Measurements from ENCODE around the genes FBXL12, S1PR2, ICAM5 and ICAM3.

DNA sequence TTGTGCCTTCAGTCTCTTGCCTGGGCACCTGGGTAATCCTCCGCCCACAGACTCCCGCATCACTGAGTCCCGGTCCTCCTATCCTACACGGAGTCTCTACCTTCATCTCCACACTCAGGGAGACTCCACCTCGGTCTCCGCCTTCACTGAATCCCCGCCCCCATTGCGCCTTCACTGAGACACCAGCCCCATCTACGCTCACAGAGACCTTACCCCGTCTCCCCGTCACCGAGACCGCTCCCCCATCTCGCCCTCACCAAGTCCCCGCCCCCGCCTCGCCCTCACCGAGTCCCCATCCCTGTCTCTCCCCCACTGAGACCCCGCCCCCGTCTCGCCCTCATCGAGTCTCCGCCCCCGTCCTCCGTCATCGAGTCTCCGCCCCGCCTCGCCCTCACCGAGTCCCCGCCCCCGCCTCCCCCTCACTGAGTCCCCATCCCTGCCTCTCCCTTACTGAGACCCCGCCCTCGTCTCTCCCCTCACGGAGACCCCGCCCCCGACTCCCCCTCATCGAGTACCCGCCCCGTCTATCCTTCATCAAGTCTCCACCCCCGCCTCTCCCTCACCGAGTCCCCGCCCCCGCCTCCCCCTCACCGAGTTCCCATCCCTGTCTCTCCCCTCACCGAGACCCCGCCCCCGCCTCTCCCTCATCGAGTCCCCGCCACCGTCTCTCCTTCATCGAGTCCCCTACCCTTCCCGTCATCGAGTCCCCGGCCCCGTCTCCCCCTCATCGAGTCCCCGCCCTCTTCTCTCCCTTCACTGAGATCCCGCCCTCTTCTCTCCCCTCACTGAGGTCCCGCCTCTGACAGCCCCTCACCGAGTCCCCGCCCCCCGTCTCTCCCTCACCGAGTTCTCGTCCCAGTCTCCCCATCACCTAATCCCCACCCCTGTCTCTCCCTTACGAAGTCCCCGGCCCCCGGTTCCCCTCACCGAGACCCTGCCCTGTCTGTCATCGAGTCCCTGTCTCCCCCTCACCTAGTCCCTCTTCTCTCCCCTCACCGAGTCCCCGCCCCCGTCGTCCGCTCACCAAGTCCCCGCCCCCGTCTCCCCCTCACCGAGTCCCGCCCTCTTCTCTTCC is 23.3 kb upstream of the ZNF846 start:
- RAMPAGE, long total RNA, result no peak
- RRBS, 2 experiments, result no CpG with 5 or more reads among the region's 79 CpGs
CAGE:
- cytosol, long polyA minus RNA, result no peak
- cytosol, long polyA plus RNA, result no peak
- long polyA plus RNA, result no peak
- nucleolus, long total RNA, result no peak
- nucleus, long polyA plus RNA, result no peak
- nucleus, long total RNA, result no peak

- RAMPAGE, long total RNA, result start-site peak on the minus strand at chr19:9818822-9818841, 352 and 301 reads in 2 replicates; start-site peak on the plus strand at chr19:9818823-9818887, 15 and 17 reads in 2 replicates; start-site peak on the minus strand at chr19:9819038-9819072, 60 and 43 reads in 2 replicates
- RRBS, 2 experiments, result 1 to 2% methylated on average over 42 of the region's 83 CpGs
CAGE:
- cytosol, long polyA minus RNA, result no peak
- cytosol, long polyA plus RNA, result start-site peak on the minus strand at chr19:9818818-9818832, 256 and 144 reads in 2 replicates; start-site peak on the minus strand at chr19:9819040-9819092, 36 and 50 reads in 2 replicates
- long polyA plus RNA, result start-site peak on the minus strand at chr19:9818822-9818832, 146 and 145 reads in 2 replicates
- nucleolus, long total RNA, result no peak
- nucleus, long polyA plus RNA, result no peak
- nucleus, long total RNA, result no peak
Measured at GRCh38 chr19:9818530-9819381, at the start of gene FBXL12. FBXL12 (minus strand) TSS chr19:9819079.

- RAMPAGE, long total RNA, result no peak
- RRBS, 2 experiments, result 2 to 3% methylated on average over 24 of the region's 59 CpGs
CAGE:
- cytosol, long polyA minus RNA, result no peak
- cytosol, long polyA plus RNA, result no peak
- long polyA plus RNA, result no peak
- nucleolus, long total RNA, result no peak
- nucleus, long polyA plus RNA, result no peak
- nucleus, long total RNA, result no peak
Measured at GRCh38 chr19:9914346-9914990, 21.8 kb downstream of the OLFM2 start.

GRCh38 chr19:10005898-10006868 is 4.1 kb downstream of the COL5A3 start:
- RAMPAGE, long total RNA, result no peak
- RRBS, 2 experiments, result 36 to 55% methylated on average over 4 of the region's 15 CpGs
CAGE:
- cytosol, long polyA minus RNA, result no peak
- cytosol, long polyA plus RNA, result start-site peak on the minus strand at chr19:10006226-10006354, 90 and 54 reads in 2 replicates
- long polyA plus RNA, result start-site peak on the minus strand at chr19:10006284-10006351, 52 and 36 reads in 2 replicates
- nucleolus, long total RNA, result no peak
- nucleus, long polyA plus RNA, result start-site peak on the minus strand at chr19:10006226-10006799, 221 and 267 reads in 2 replicates
- nucleus, long total RNA, result no peak

GRCh38 chr19:10105507-10105819 is 699 bp upstream of the PPAN start:
- RAMPAGE, long total RNA, result start-site peak on the minus strand at chr19:10105671-10105697, 69 and 97 reads in 2 replicates
- RRBS, 2 experiments, result no CpG with 5 or more reads among the region's 4 CpGs
CAGE:
- cytosol, long polyA minus RNA, result no peak
- cytosol, long polyA plus RNA, result start-site peak on the minus strand at chr19:10105594-10105687, 46 and 70 reads in 2 replicates
- long polyA plus RNA, result start-site peak on the minus strand at chr19:10105672-10105803, 79 and 32 reads in 2 replicates
- nucleolus, long total RNA, result start-site peak on the minus strand at chr19:10105631-10105770, 93 reads
- nucleus, long polyA plus RNA, result start-site peak on the minus strand at chr19:10105598-10105798, 345 and 356 reads in 2 replicates
- nucleus, long total RNA, result no peak

- RAMPAGE, long total RNA, result no peak
- RRBS, 2 experiments, result no CpG with 5 or more reads among the region's 6 CpGs
CAGE:
- cytosol, long polyA minus RNA, result start-site peak on the plus strand at chr19:10173893-10173903, 40 reads
- cytosol, long polyA plus RNA, result no peak
- long polyA plus RNA, result no peak
- nucleolus, long total RNA, result no peak
- nucleus, long polyA plus RNA, result no peak
- nucleus, long total RNA, result no peak
Measured at GRCh38 chr19:10173832-10174323, 20.9 kb downstream of the DNMT1 start.

- RAMPAGE, long total RNA, result no peak
- RRBS, 2 experiments, result under 1% methylated on average over 31 to 37 of the region's 76 CpGs
CAGE:
- cytosol, long polyA minus RNA, result no peak
- cytosol, long polyA plus RNA, result no peak
- long polyA plus RNA, result no peak
- nucleolus, long total RNA, result no peak
- nucleus, long polyA plus RNA, result no peak
- nucleus, long total RNA, result no peak
Measured at GRCh38 chr19:10230887-10231853, at the start of gene S1PR2. S1PR2 (minus strand) TSS chr19:10231331.

DNA sequence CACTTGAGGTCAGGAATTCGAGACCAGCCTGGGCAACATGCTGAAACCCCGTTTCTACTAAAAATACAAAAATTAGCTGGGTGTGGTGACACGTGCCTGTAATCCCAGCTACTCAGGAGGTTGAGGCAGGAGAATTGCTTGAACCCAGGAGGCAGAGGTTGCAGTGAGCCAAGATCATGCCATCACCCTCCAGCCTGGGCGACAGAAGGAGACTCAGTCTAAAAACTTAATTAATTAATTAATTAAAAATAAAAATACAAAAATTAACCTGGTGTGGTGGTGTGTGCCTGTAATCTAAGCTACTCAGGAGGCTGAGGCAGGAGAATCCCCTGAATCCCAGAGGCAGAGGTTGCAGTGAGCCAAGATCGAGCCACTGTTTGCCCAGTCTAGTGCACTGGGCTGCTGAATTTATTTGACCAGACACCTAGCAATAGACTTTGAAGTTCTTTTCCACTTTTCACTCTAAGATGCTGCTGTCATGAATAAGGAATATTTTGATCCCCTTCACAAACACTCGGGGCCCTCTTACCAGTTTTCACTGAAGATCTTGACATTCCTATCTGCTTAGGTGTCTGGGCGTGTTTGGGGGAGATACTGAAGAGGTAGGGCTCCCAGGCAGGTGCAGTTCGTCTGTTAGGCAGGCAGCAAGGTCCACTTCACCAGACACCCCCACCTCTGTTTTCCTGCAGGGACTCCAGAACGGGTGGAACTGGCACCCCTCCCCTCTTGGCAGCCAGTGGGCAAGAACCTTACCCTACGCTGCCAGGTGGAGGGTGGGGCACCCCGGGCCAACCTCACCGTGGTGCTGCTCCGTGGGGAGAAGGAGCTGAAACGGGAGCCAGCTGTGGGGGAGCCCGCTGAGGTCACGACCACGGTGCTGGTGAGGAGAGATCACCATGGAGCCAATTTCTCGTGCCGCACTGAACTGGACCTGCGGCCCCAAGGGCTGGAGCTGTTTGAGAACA is 3.7 kb upstream of the ICAM4 start:
- RAMPAGE, long total RNA, result no peak
- RRBS, 2 experiments, result no CpG with 5 or more reads among the region's 20 CpGs
CAGE:
- cytosol, long polyA minus RNA, result start-site peak on the plus strand centred at position 844 of the sequence, 8 bp wide, 18 reads
- cytosol, long polyA plus RNA, result no peak
- long polyA plus RNA, result no peak
- nucleolus, long total RNA, result no peak
- nucleus, long polyA plus RNA, result no peak
- nucleus, long total RNA, result no peak

DNA sequence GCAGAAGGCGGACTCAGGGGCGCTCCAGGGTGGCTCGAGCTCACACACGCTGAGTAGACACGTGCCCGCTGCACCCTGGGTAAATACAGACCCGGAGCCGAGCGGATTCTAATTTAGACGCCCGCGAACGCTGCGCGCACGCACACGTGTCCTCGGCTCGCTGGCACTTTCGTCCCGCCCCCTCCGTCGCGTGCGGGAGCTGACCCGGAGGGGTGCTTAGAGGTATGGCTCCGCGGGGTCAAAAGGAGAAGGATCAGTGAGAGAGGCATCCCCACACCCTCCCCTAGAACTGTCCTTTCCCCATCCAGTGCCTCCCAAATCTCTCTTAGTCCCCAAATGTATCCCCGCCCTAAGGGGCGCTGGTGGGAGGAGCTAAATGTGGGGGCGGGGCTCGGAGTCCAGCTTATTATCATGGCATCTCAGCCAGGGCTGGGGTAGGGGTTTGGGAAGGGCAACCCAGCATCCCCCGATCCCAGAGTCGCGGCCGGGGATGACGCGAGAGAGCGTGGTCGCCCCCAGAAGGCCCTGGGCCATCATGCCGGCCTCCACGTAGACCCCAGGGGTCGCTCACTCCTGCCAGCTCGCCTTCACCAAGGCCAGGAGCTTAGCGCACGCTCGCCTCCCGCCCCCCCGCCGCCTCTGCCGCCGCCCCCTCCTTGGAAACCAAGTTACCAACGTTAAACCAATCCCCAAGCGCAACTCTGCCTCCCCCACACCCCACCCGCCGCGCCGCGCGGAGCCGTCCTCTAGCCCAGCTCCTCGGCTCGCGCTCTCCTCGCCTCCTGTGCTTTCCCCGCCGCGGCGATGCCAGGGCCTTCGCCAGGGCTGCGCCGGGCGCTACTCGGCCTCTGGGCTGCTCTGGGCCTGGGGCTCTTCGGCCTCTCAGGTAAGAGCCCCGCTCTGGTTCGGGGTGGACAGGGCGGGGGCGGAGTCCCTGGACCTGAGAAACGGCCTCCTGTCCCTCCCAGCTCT is at the start of gene ICAM5:
Gene ICAM5 (plus strand): TSS at position 713 of the 972 bp plus-strand sequence.
- RAMPAGE, long total RNA, result no peak
- RRBS, 2 experiments, result 1% methylated on average over 6 to 12 of the region's 80 CpGs
CAGE:
- cytosol, long polyA minus RNA, result no peak
- cytosol, long polyA plus RNA, result no peak
- long polyA plus RNA, result no peak
- nucleolus, long total RNA, result no peak
- nucleus, long polyA plus RNA, result no peak
- nucleus, long total RNA, result no peak

GRCh38 chr19:10316892-10317905 is 1.4 kb upstream of the FDX2 start:
- RAMPAGE, long total RNA, result no peak
- RRBS, 2 experiments, result 93 to 97% methylated on average over 6 to 10 of the region's 34 CpGs
CAGE:
- cytosol, long polyA minus RNA, result start-site peak on the minus strand at chr19:10317408-10317444, 153 reads; start-site peak on the minus strand at chr19:10317693-10317712, 69 reads
- cytosol, long polyA plus RNA, result no peak
- long polyA plus RNA, result no peak
- nucleolus, long total RNA, result no peak
- nucleus, long polyA plus RNA, result no peak
- nucleus, long total RNA, result no peak

DNA sequence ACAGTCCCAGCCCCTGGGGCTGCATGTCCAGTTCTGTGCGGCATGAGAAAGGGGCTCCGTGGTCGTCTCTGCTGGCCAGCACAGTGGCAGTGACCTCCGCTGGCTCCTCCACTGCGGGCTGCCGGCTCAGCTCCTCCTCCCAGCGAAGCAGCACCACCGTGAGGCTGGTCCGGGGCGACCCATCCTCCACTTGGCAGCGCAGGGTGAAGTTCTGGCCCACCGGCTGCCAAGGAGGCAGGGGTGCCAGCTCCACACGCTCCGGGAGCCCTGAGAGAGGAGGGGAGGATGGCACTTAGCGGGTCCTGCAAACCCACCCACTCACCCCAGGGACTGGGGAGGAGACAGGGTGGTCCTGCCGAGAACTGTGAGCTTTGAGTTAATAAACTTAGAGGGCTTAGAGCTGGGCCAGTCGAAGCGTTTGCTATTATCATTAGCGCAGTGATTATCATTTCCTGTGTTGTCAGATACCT is 2.4 kb upstream of the RAVER1 start:
- RAMPAGE, long total RNA, result no peak
- RRBS, 2 experiments, result 93 to 97% methylated on average over 9 of the region's 19 CpGs
CAGE:
- cytosol, long polyA minus RNA, result no peak
- cytosol, long polyA plus RNA, result no peak
- long polyA plus RNA, result no peak
- nucleolus, long total RNA, result no peak
- nucleus, long polyA plus RNA, result no peak
- nucleus, long total RNA, result no peak

GRCh38 chr19:10339319-10339985 is at the start of gene ICAM3:
ICAM3 (minus strand) TSS chr19:10339624.
- RAMPAGE, long total RNA, result start-site peak on the minus strand at chr19:10339622-10339665, 727 and 637 reads in 2 replicates
- RRBS, 2 experiments, result no CpG with 5 or more reads among the region's 15 CpGs
CAGE:
- cytosol, long polyA minus RNA, result start-site peak on the minus strand at chr19:10339616-10339641, 958 reads
- cytosol, long polyA plus RNA, result start-site peak on the minus strand at chr19:10339616-10339668, 2,013 and 1,776 reads in 2 replicates
- long polyA plus RNA, result start-site peak on the minus strand at chr19:10339620-10339664, 1,449 and 1,911 reads in 2 replicates
- nucleolus, long total RNA, result start-site peak on the minus strand at chr19:10339620-10339688, 1,129 reads; start-site peak on the plus strand at chr19:10339710-10339715, 28 reads
- nucleus, long polyA plus RNA, result start-site peak on the minus strand at chr19:10339616-10339688, 2,570 and 2,261 reads in 2 replicates
- nucleus, long total RNA, result no peak

DNA sequence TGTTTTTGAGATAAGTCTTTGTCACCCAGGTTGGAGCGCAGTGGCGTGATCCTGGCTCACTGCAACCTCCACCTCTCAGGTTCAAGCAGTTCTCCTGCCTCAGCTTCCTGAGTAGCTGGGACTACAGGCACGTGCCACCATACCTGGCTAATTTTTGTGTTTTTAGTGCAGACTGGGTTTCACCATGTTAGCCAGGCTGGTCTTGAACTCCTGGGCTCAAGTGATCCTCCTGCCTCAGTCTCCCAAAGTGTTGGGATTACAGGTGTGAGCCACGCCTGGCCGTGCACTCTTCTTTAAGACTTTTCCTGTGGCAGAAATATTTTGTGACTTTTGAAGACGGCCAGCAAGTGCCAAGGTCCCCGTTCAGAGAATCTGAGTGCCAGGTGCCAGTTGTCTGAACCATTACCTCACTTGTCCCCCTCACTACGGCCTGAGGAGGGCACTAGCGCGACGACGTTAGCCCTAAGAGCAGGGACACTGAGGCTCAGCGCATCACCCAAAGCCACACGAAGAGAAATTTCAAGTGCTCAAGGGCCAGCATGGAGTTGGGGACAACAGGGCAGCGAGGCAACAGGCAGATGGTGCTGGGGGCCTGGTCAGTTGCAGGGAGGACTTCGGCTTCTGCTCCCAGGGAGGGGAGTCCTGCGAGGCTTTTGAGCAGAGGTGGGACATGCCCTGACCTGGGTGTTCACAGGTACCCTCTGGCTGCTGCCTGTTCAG is 9.4 kb upstream of the TYK2 start:
- RAMPAGE, long total RNA, result no peak
- RRBS, 2 experiments, result no CpG with 5 or more reads among the region's 17 CpGs
CAGE:
- cytosol, long polyA minus RNA, result no peak
- cytosol, long polyA plus RNA, result no peak
- long polyA plus RNA, result no peak
- nucleolus, long total RNA, result no peak
- nucleus, long polyA plus RNA, result no peak
- nucleus, long total RNA, result no peak

DNA sequence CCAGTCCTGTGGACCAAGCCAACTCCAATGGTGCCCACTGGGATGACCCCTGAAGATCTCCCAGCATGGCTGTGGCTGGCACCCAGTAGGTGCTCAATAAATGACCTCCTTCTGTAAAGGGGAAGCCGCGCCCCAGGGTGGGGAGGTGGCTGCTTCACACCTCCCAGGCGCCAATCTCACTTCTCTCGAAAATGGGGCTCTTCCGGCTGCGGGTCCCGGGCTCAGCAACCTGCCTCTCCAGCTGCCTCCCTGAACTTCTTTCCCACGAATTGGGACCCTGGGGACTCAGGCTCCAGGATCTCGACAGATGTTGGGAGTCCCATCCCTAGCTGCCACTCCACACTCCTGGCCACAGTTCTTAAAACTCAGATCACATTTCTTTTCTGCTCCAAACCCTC is 1.7 kb upstream of the S1PR5 start:
- RAMPAGE, long total RNA, result no peak
- RRBS, 2 experiments, result no CpG with 5 or more reads among the region's 9 CpGs
CAGE:
- cytosol, long polyA minus RNA, result no peak
- cytosol, long polyA plus RNA, result no peak
- long polyA plus RNA, result no peak
- nucleolus, long total RNA, result no peak
- nucleus, long polyA plus RNA, result no peak
- nucleus, long total RNA, result no peak

- RAMPAGE, long total RNA, result no peak
- RRBS, 2 experiments, result 3 to 5% methylated on average over 2 of the region's 30 CpGs
CAGE:
- cytosol, long polyA minus RNA, result no peak
- cytosol, long polyA plus RNA, result no peak
- long polyA plus RNA, result no peak
- nucleolus, long total RNA, result no peak
- nucleus, long polyA plus RNA, result no peak
- nucleus, long total RNA, result no peak
Measured at GRCh38 chr19:10553727-10554884, 10.4 kb downstream of the ATG4D start.

GRCh38 chr19:10612892-10613374 is 12.4 kb upstream of the SLC44A2 start:
- RAMPAGE, long total RNA, result no peak
- RRBS, 2 experiments, result no CpG with 5 or more reads among the region's 8 CpGs
CAGE:
- cytosol, long polyA minus RNA, result no peak
- cytosol, long polyA plus RNA, result no peak
- long polyA plus RNA, result no peak
- nucleolus, long total RNA, result no peak
- nucleus, long polyA plus RNA, result no peak
- nucleus, long total RNA, result no peak

- RAMPAGE, long total RNA, result no peak
- RRBS, 2 experiments, result no CpG with 5 or more reads among the region's 8 CpGs
CAGE:
- cytosol, long polyA minus RNA, result no peak
- cytosol, long polyA plus RNA, result no peak
- long polyA plus RNA, result no peak
- nucleolus, long total RNA, result no peak
- nucleus, long polyA plus RNA, result no peak
- nucleus, long total RNA, result no peak
Measured at GRCh38 chr19:10671224-10671780, 17.2 kb downstream of the ILF3 start.

GRCh38 chr19:10687975-10688424 is 13.2 kb upstream of the QTRT1 start:
- RAMPAGE, long total RNA, result no peak
- RRBS, 2 experiments, result no CpG with 5 or more reads among the region's 7 CpGs
CAGE:
- cytosol, long polyA minus RNA, result no peak
- cytosol, long polyA plus RNA, result no peak
- long polyA plus RNA, result no peak
- nucleolus, long total RNA, result no peak
- nucleus, long polyA plus RNA, result no peak
- nucleus, long total RNA, result no peak

GRCh38 chr19:10690279-10691320 is 10.6 kb upstream of the QTRT1 start:
- RAMPAGE, long total RNA, result no peak
- RRBS, 2 experiments, result no CpG with 5 or more reads among the region's 19 CpGs
CAGE:
- cytosol, long polyA minus RNA, result no peak
- cytosol, long polyA plus RNA, result no peak
- long polyA plus RNA, result no peak
- nucleolus, long total RNA, result no peak
- nucleus, long polyA plus RNA, result no peak
- nucleus, long total RNA, result no peak